SK-N-DZ (cell line): ENCODE measurements around the genes SAYSD1, TREM2 and PRICKLE4.

GRCh38 chr6:38157027-38157648, 337.6 kb downstream of the ZFAND3 start:
RAMPAGE:
- cytosol, long total RNA, result no peak
- nucleus, long total RNA, result no peak

DNA sequence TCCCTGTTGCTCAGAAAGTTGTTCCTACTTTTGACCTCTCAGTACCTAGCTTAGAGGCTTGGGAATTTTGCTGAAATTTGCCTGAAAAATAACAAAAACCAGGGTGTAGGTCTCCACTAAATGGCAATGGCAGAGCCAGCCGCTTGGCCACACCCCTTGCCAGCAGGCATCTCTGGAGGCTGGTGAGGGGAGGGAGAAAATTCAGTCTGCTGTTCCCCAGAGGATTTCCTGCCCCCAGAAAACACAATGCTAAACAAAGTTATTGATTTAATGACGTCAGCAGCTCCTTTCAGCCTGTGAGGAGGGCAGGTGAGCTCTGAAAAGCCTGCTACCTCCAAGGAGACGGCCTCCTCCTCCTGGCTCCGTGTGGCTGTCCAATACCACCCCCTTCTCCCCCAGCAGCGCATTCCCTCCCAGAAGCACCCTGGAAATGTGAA, 393.0 kb downstream of the ZFAND3 start:
RAMPAGE:
- cytosol, long total RNA, result no peak
- nucleus, long total RNA, result no peak

DNA sequence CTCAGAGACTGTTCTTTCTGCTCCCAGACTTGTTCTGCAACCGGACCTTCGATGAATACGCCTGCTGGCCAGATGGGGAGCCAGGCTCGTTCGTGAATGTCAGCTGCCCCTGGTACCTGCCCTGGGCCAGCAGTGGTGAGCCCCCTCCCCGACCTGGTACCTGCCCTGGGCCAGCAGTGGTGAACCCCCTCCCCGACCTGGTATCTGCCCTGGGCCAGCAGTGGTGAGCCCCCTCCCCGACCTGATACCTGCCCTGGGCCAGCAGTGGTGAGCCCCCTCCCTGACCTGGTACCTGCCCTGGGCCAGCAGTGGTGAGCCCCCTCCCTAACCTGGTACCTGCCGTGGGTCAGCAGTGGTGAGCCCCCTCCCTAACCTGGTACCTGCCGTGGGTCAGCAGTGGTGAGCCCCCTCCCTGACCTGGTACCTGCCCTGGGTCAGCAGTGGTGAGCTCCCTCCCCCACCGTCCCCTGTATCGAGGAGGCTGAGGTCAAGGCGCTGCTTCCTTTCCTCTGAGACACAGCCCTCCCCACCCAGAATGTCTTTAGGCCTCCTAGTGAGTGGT, 8.9 kb downstream of the GLP1R start:
RAMPAGE:
- cytosol, long total RNA, result no peak
- nucleus, long total RNA, result no peak

GRCh38 chr6:39114224-39115357, at the start of gene SAYSD1:
SAYSD1 (minus strand) TSS chr6:39115186.
RAMPAGE:
- cytosol, long total RNA, result no peak
- nucleus, long total RNA, result no peak

DNA sequence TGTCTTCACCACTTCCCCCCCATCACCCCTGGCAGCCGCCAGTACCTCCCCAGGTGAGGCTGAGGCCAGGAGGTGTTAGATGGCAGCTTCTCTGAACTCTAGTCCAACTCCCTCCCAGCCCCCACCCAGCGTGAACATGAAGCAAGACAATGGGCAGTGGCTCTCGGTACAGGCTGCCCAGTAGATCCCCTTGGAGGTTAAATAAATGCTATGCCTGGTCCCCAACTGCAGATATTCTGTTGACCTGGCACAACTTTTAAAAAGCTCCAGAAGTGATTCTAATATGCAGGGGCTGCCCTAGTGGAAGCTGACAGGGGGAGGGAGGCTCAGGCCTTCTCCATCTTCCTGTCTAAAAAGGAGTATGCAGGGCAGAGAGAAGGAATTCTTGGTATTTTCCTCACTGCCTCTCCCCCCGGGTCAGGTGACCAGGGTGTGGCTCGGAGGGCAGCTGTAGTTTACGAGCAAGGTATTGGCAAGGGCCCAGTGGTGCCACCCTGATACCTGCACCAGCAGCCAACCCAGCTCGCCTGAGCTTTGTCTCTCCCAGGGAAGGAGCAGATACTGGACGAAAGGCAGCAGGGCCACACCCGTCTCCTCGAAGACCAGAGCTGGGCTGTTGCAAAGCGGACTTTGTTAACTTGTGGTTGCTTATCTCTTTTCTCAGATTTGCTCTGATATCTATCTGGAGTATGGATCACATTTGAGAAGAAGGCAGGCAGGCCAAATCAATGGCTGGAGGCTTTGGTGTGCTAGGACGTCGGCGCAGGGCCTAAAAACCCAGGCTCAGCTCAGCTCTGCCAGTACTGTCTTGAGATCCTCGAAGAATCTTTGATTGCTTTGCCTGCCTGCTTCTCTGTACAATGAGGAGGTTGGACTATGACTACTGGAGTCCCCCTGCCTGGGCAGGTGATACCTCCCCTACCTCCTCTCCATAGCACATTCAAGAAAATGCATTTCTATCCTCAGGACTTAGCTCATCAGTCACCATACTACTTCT, 25.5 kb downstream of the KCNK5 start:
RAMPAGE:
- cytosol, long total RNA, result no peak
- nucleus, long total RNA, result no peak

RAMPAGE:
- cytosol, long total RNA, result no peak
- nucleus, long total RNA, result no peak
These were observed 19.8 kb downstream of the KCNK5 start for GRCh38 chr6:39209231-39210093.

DNA sequence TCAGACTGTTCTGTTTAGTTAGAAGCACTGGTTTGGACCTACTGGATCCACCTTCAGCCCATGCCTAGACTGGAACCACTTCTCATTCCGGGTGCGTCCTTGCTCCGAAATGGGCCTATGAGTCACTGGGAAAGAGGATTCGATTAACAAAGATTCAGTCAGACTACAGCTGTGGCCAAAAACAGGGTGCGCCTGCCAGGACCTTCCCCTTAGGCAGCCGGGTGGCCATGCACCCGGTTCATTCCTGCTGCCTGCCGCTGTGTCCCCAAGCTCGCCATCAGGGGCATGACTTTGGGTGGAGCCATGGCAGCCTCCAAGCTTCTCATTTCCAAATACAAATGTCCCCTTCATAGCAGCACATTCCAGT, 14.6 kb upstream of the KCNK5 start:
RAMPAGE:
- cytosol, long total RNA, result no peak
- nucleus, long total RNA, result no peak

RAMPAGE:
- cytosol, long total RNA, result no peak
- nucleus, long total RNA, result no peak
These were observed 55.0 kb upstream of the KCNK16 start for GRCh38 chr6:39377564-39377920.

DNA sequence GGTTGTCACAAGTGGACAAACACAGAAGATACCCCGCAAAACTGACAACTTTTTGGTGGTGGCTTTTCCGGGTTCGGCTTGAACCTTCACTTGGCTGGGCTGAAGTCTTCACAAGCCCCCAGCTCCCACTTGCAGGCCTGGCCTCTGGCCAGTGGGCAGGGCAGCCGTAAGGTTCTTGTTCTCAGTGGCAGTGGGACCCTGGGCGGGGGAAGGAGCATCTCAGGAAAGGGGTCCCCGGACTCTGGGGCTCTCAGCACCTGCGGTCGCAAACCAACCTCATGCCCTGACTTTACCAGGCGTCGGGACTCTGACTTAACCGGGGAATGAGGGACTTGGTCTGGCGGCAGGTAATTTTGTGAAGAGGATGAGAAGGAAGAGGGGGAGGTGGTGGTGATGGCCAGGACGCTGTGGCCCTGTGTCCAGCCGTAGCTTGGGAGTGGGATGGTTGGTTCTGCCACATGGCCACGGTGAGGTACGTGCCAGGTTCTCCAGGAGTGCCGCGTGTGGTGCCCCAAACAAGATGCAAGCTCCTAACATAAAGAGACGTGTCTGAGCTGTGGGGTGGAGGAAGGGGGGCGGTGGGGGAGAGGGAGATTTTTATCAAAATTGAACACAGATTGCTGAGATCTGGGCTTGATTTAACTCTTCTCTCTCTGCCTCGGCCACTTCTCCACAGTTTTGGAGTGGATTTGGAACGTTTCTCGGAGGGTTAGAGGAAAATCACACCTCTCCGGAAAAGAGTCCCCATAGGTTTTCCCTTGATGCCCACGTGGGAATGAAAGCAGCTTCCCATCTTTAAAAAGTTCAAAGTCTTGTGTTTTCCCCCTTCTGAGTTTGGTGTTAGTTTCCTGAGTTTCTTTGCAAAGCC, 855 bp downstream of the DAAM2 start:
RAMPAGE:
- cytosol, long total RNA, result no peak
- nucleus, long total RNA, result no peak

RAMPAGE:
- cytosol, long total RNA, result no peak
- nucleus, long total RNA, result no peak
These were observed 142.6 kb downstream of the LRFN2 start for GRCh38 chr6:40444584-40444975.

RAMPAGE:
- cytosol, long total RNA, result no peak
- nucleus, long total RNA, result no peak
These were observed 1.5 kb downstream of the LRFN2 start for GRCh38 chr6:40585521-40586271.

GRCh38 chr6:41071354-41071766, 796 bp downstream of the OARD1 start:
RAMPAGE:
- cytosol, long total RNA, result no peak
- nucleus, long total RNA, result no peak

DNA sequence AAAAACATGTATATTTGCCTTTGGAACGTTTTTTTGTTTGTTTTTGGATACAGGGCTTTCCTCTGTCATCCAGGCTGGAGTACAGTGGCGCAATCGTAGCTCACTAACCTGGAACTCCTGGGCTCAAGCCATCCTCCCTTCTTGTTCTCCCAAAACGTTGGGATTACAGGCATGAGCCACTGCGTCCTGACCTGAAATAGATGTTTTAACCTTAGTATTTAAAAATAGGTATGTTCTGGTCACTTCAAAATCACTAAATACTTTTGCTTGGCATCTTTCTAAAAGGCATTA, 2.3 kb downstream of the NFYA start:
RAMPAGE:
- cytosol, long total RNA, result no peak
- nucleus, long total RNA, result no peak

DNA sequence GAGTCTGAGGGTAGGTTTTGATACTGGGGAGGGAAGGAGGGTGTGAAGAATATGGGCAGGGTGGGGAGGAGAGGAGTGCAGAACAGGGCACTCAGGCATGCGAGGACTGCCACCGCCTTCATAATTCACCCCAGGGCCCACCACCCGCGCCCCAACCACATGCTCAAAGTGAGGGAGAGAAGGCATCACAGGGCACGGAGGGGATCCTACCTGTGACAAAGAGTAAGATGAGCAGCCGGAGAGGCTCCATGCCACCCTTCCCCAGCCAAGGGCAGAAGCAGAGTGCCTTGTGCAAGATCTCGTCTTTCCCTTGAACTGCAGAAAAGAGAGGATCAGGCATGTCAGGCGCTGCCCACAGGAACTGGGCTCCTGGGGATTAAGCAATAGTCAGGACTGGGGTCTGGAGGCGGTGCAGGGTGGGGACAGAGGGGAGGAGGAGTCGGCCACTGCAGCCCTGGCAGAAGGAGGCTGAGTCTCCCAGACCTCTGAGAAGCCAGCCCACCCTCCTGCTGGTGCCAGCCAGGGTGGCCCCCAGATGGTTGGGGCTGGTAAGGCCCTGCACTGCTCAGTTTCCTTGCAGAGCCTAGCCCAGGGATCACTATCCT, at the start of gene TREM2:
TSS of gene TREM2 (minus strand) at position 284 of the 605 bp plus-strand sequence.
RAMPAGE:
- cytosol, long total RNA, result no peak
- nucleus, long total RNA, result no peak

RAMPAGE:
- cytosol, long total RNA, result no peak
- nucleus, long total RNA, result no peak
These were observed 18.4 kb downstream of the TREML2 start for GRCh38 chr6:41182451-41183030.

RAMPAGE:
- cytosol, long total RNA, result no peak
- nucleus, long total RNA, result no peak
These were observed 13.6 kb downstream of the TREM1 start for GRCh38 chr6:41272588-41273537.

DNA sequence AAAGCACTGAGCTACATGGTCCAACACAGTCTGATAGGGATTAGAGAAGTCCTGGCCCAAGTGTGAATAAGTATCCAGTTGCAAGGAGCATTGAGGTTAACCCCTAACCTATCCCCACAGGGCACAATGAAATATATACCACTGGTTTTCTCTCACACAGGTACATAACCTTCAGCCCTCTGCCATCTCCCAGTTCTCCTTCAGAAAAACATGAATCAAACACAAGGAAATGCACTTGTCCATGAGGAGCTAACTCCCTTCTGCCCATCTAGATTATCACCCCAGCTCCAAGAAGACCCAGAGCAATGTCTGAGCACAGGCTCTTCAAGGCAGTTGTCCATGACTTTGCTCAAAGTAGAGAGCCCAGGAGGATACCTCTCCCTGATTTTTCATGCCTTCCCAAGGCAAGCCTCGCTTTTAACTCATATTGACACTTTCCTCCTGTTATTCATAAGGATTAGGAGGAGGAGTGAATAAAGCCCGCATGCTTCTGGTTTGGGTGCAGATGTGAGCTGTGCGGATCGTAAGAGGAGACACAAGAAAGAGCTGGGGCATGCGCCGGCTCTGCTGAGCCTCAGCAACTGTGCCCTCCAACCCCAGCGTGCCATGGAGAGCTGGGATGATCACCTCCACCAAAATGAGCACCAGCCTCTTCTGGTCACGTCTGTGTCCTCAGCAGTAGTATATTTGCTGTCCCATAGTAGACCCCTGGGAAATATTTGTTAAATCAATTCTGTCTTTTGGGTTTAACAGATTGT, 806 bp downstream of the TREM1 start:
RAMPAGE:
- cytosol, long total RNA, result no peak
- nucleus, long total RNA, result no peak

DNA sequence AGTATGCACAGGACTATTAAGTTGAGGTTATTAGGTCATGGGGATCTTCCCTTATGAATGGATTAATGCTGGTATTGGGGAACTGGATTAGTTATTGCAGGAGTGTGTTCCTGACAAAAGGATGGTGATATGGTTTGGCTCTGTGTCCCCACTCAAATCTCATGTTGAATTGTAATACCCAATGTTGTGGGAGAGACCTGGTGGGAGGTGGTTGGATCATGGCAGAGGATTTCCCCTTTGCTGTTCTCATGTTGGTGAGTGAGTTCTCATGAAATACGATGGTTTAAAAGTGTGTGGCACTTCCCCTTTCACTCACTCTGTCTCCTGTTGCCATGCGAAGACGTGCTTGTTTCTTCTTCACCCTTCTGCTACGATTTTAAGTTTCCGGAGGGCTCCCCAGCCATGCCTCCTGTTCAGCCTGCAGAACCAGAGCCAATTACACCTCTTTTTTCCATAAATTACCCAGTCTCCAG, 16.1 kb upstream of the TREM1 start:
RAMPAGE:
- cytosol, long total RNA, result no peak
- nucleus, long total RNA, result no peak

GRCh38 chr6:41744270-41744966, 2.8 kb downstream of the PGC start:
RAMPAGE:
- cytosol, long total RNA, result no peak
- nucleus, long total RNA, result no peak

DNA sequence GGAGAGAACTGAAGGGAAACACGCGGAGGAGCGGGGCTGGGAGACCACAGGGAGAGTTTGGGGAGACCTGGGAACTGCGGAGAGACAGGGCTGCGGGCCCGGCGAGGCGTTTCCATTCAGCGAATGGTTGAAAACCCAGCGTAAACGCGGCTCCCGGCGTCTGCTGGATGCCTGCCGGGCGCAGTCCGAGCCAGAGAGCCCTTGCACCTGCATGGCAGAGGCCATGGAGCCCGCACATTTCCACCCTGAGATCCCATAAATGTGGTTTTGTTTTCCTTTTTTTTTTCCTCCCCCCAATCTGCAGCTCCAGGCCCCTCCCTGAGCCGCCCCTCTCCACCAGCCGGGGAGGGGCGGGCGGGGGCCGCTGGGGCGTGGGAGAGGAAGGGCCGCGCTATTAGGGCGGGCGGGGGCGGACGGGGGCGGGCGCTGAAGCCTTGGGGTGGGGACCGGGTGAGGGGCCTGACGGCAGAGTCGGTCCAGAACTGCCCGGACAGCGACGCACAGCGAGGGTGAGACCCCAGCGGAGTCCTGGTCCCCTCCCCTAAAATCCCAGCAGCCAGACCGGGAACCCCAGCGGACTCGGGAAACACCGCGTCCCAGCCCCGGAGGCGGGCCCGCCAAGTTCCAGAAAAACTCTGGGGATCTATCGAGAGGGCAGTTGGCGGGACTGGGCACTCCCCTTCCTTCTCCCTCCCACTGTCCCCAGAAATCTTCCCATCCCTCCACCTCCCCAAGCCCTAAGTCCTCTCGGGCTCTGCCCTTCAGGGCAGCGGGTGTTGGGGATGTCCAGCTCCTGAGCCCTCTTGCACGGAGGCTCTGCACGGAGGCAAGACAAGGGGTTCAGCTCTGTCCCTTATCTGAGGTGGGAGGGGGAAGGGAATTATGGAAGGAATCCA, at the start of gene PRICKLE4:
TSS of gene PRICKLE4 (plus strand) at position 465 of the 896 bp plus-strand sequence.
RAMPAGE:
- cytosol, long total RNA, result no peak
- nucleus, long total RNA, result no peak